Frontal cortex (tissue), 2 donors: ENCODE measurements around a stretch of chr22.

DNA sequence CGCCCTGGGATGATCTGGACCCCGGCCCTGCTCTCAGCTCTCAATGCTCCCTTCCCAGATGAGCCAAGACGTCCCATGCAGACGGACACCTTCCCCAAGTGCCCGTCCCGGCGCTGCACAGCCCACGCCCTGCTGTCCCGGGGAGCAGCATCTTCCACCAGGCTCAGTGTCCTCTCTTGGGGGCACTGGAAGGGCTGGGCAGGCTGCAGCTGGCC, 24.3 kb upstream of the PPARA start:
- RAMPAGE, long total RNA, result no peak

DNA sequence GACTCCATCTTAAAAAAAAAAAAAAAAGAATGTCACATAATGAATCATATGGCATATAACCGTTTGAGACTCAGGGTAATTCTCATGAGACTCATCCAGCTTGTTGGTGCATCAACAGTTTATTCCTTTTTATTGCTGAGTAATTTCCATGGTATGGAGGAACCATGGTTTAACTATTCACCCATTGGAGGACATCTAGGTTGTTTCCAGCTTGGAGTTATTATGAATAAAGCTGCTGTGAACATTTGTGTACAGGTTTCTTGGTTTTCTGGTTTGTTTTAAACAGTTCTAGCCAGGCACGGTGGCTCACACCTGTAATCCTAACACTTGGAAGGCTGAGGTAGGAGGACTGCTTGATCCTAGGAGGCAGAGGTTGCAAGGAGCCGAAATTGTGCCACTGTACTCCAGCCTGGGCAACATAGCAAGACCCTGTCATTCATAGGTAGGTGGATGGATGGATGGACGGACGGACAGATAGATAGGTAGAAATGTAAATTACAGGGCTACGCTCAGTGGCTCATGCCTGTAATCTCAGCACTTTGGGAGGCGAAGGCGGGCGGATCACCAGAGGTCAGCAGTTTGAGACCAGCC, 25.5 kb downstream of the PPARA start:
- RAMPAGE, long total RNA, result no peak

DNA sequence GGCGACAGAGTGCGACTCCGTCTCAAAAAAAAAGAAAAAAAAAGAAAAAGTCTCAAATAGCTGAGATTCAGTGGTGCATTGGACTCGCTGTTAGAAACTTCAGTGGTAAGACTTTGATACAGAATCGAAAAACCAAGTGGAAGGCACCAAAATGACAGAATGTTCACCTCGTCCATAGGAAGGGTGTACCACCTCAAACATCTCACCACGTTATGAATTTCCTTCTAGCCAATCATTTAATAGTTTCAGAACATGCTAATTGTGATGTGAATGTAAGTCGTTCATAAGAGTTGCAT, 31.0 kb downstream of the CDPF1 start:
- RAMPAGE, long total RNA, result no peak

DNA sequence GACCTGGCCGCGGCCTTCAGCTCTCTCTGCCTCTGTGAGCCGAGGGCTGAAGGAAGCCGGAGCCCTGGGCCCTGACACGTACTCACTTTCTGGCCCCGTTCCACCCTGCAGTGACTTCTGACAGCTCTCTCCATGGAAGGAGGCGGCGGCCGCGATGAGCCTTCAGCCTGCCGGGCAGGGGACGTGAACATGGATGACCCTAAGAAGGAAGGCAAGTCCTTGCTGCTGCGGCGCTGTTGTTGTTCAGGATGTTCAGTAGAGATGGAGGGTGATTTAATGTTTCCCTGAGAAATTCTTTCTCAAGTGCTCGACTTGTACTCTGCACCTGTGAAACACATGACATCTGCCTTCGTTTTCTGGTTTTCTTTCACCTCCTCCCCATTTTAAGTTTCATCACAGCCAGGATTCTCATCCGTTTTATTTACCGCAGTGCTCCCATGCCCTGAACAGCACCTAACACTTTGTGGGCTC, 634 bp downstream of the GTSE1 start:
- RAMPAGE, long total RNA, result no peak

- RAMPAGE, long total RNA, result no peak
These were observed 96.8 kb downstream of the TRMU start for GRCh38 chr22:46432063-46432907.

DNA sequence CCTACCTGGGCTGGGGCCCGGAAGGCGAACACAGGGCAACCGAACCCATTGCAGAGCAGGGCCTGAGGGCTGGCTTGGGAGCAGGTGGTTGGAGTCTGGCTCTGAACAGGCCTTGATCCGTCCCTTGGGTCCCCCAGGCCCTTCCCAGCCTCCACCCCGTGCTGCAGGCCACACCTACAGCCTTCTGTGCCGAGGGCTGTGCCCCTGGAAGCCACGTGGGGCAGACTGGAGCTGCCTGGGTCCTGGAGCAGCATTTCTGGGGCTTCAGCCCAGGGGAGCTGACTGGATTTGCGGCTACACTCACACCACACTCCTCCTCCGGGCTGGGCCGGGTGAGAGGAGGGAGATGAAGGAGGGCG, 26.3 kb upstream of the CELSR1 start:
- RAMPAGE, long total RNA, result no peak

- RAMPAGE, long total RNA, result no peak
These were observed 37.8 kb upstream of the CELSR1 start for GRCh38 chr22:46574825-46575938.

GRCh38 chr22:46609048-46609417, 11.2 kb upstream of the GRAMD4 start:
- RAMPAGE, long total RNA, result no peak

DNA sequence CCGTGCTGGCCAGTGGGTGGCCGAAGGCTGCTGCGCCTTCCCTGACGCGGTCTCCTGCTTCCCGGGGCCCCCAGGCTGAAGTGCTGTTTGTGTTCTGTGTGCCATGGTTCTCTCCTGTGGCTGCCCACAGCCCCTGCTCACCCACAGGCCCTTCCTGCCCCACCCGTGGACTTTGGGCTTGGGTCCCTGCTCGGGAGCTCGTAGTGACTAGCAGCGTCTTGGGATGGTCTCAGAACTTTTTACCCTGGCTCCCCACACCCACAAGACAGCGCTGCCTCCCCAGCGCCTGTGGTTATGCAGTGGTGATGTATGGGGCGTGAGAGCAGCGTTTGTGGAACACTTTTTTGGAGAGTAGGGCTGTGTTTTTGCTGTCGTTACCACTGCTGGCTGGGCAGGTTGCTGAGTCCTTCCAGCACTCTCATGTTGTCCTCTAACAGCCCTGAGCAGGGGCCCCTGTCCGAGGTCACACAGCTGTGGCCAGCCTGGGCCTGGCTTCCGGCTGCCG, 7.3 kb upstream of the GRAMD4 start:
- RAMPAGE, long total RNA, result no peak

GRCh38 chr22:46613301-46614054, 6.7 kb upstream of the GRAMD4 start:
- RAMPAGE, long total RNA, result no peak

- RAMPAGE, long total RNA, result no peak
These were observed 3.7 kb downstream of the CERK start for GRCh38 chr22:46734353-46734836.

GRCh38 chr22:46738805-46739714, 1.0 kb upstream of the CERK start:
- RAMPAGE, long total RNA, result no peak

DNA sequence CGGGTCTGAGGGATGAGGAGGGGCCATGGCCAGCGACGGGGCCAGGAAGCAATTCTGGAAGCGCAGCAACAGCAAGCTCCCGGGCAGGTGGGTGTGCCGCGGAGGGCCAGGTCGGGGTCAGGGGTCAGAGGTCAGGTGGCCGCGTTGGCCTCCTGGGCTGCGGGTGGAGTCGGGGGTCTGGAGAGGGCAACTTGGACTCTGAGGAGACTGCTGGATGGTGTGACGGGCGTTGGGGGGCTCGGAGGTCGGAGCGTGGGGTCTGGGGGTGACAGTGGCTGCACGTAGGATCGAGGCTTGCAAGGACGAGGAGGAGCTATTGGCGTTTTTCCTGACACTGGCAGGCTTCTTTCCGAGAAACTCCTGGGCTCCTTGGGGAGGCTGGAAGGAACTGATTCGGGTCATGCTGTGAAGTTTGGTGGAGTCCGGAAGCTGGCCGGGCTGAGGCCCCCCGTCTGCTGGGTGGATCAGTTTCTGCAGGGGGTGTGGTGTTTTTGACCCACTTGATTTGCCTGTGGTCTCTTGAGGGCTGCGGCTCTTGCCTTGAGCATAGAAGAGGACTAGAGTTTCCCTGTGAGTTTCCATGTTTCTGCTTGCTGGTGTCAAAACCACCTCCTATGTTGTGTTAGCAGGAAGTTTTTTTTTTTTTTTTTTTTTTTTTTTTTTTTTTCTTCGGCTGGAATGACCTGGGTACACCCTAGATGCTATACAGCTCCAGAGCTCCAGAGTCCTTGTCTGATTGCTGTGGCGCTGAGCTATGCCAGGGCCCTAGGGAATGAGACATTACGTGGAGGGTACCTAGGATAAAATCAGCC, 518 bp downstream of the TBC1D22A start:
- RAMPAGE, long total RNA, result no peak

- RAMPAGE, long total RNA, result no peak
These were observed 28.8 kb downstream of the TBC1D22A start for GRCh38 chr22:46790934-46791872.

DNA sequence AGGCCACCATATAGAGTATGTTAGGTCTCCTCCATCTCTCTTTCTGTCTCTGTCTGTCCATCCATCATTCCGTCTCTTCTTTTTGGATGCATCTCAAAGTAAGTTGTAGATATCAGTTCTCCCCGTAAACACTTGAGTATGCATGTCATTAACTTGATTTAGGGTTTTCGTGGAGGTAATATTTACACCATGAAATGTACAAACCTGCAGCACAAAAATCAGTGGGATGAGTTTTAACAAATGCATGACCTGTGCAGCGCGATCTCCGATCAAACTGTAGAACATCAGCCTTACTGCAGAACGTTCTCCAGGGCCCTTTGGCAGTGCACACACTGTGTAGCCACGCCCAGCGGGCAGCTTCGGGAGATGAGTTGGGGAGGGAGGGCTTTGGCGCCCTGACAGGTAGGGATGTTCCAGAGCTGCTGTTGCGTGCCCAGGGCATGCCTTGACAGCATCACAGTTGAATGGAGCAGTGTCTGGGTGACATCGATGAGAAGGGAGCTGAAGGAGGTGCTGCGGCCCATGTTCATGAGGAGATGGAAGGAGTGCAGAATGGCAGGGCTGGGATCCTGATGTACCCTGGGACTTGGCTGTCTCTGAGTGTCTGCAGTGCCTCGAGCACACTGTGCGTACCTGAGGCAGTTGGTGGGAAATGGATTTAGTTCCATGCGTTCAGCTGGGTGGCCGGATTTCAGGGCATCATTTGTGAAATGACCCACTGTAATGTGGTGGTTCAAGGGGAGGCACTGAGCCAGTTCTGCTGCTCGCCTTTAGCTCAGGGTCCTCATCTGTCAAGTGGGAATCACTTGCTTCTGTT, 80.2 kb downstream of the TBC1D22A start:
- RAMPAGE, long total RNA, result no peak

DNA sequence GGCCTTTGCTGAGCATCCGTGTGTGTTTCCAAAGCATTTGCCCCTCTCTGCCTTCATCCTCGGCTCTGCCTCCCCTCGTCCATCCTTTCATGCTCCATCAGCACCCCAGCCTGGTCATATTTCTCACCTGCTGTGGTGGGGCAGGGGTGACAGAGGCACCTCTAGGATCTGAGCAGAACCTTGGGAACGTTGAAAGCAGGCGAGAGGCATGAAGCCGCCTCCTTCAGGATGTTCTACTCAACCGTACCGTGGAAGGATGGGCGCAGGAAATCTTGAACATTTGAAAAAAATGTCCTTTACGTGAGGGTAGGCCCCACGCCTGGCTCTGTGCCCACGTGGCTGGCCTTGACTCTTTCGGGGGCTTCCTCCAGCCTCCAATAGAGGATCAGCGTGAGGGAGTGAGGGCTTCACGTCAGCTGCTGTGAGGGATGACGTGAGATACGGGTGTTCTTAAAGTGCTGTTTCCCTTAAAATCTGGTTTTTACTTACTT, 90.7 kb downstream of the TBC1D22A start:
- RAMPAGE, long total RNA, result no peak

GRCh38 chr22:46942572-46942880, 180.1 kb downstream of the TBC1D22A start:
- RAMPAGE, long total RNA, result no peak

DNA sequence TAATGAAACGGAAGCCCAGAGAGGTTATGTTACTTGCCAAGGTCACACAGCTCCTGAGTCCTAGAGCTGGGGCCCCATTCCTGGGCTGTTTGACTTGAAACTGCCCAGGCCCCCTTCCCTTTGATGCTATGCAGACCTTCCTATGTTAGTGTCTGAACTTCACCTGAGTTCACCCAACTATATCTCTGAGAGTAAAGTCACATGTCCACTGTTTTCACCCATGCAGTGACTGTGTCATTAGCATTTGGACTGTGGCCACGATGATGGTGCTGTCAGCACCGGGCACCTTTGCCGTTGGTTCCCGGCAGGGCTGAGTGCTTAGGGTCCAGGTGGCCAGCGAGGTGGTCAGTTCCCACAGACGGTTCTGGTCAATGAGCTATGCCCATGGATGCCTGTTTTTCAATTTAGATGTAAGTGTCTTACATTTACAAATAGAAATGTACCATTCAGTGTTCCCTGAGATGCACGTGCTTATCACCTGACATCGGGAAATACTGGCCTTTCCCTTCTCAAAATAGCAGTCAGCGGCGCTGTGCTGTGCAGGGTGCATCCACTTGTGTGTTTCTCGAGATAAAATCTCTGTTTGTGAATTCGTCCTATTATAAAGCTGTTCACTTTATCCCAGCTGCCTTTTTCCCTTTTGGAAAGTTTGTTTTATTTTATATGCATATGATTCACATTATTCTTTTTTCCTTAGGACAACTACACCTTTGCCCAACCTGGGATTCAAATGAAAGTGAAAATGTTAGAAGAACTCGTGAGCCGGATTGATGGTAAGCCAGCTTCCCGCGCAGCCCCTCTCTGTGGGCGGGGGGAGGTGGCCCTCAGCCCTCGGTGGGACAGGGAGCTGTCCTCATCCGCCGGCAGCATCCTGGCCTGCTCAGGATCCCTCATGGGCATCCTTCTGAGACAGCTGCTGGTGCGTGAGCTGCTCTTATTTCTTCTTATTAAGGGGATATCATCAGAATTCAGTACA, 234.8 kb downstream of the TBC1D22A start:
- RAMPAGE, long total RNA, result no peak

GRCh38 chr22:47038459-47038740, 275.9 kb downstream of the TBC1D22A start:
- RAMPAGE, long total RNA, result no peak

DNA sequence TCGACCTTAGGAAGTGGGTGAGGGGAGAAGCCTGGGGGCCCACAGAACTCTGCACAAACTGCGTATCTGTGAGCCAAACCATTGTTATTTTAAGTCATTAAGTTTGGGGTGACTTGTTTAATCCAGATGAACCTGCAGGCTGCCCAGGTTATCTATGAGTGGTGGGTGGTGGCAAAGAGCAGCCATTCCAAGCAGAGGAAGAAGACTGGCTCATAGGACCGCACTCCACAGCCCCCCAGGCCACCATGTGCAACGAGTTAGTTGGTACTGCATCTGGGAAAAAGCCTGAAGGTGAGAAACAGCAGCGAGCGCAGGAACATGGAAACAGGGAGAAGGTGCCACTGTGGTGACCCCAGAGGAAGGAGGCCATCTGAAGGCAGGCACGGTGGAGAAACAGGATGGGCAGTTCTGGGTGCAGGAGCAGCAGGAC, 300.2 kb downstream of the TBC1D22A start:
- RAMPAGE, long total RNA, result no peak